Heart right ventricle (tissue), 2 donors: ENCODE results near the gene SBF1.

GRCh38 chr22:50074452-50075338, 10.5 kb downstream of the MLC1 start:
- PRO-cap, 2 experiments, result no peak in any of the 2 experiments

DNA sequence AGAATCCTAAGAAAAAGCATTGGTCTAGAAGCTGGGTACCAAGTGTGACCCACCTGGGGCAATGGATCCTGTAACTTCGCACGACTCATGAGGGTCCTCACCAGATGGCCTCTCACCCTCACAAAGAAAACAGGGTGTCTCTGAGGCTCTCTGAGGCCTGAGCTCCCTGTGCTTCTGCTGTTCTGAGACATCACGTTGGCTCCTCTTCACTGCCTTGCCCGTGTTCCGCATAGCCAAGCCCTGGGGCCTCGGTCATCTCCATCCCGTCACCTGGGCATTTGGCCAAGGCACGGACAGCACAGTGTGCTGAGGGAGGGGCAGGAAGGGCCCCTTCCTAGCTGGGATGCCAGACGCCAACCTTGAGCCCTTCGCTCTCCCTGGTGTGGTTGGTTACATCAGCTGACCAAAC, 25.8 kb downstream of the MOV10L1 start:
- PRO-cap, 2 experiments, result no peak in any of the 2 experiments

DNA sequence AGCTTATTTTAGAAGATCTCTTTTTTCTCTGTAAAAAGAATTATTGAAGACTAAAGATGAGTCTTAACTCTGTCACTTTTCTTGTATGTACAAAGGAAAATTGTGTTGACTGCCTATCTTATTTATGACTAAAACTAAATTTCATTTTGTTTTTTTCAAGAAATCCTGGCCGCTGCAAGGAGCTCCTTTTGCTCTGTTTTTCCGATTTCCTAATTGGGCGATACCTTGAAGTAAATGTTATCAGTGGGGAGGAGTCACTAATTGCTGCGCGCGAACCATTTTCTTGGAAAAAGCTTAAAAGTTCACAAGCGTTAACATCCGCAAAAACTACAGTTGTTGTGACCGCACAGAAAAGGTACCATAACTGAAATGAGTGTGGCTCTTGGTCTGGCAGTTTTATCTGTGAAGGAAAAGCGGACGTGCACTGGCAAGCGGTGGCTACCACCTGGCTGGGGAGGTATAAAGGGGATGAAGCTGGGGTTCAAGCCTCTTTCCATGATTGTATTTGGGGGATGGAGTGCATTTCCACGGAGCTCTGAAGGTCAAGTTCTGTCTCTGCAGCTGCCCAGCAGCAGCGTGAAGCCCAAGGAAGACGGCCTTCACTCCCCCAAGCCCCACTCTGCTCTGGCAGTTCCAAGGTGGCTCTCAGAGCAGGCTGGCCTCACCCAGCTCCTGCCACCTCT, 27.3 kb downstream of the MOV10L1 start:
- PRO-cap, 2 experiments, result no peak in any of the 2 experiments

- PRO-cap, 2 experiments, result no peak in any of the 2 experiments
Measured at GRCh38 chr22:50118493-50119283, 28.9 kb downstream of the MOV10L1 start.

GRCh38 chr22:50201151-50201582, 356 bp downstream of the SELENOO start:
- PRO-cap, 2 experiments, result no peak in any of the 2 experiments

GRCh38 chr22:50278417-50279301, 8.5 kb upstream of the MAPK11 start:
- PRO-cap, 2 experiments, result no peak in any of the 2 experiments

- PRO-cap, 2 experiments, result no peak in any of the 2 experiments
Measured at GRCh38 chr22:50297143-50297914, 10.1 kb downstream of the PLXNB2 start.

DNA sequence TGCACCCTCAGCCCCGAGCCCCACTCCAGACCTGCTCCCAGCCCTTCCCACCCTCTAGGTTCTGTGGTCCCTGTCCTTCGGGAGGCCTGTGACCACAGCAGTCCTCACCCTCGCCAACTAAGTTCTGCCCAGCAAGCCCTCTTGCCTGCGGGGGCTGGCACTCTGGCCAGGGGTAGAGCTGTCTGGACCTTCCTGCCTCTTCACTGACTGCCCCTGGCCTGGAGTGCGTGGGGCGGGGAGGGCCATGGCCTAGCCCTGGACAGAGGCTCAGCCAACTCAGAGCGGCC, 1.7 kb upstream of the PLXNB2 start:
- PRO-cap, 2 experiments, result no peak in any of the 2 experiments

GRCh38 chr22:50314279-50315146, 7.1 kb upstream of the PLXNB2 start:
- PRO-cap, 2 experiments, result no peak in any of the 2 experiments

GRCh38 chr22:50400565-50401043, 57.5 kb downstream of the PPP6R2 start:
- PRO-cap, 2 experiments, result no peak in any of the 2 experiments

- PRO-cap, 2 experiments, result no peak in any of the 2 experiments
Measured at GRCh38 chr22:50470453-50471194, 4.2 kb downstream of the SBF1 start.

GRCh38 chr22:50474897-50475511, at the start of gene SBF1:
TSS of gene SBF1 (minus strand) at chr22:50475035.
- PRO-cap, 2 experiments, result peak in 2 of 2 experiments; most common plus-strand start chr22:50475162 (in 1); most common minus-strand start chr22:50475035 (in 2)

DNA sequence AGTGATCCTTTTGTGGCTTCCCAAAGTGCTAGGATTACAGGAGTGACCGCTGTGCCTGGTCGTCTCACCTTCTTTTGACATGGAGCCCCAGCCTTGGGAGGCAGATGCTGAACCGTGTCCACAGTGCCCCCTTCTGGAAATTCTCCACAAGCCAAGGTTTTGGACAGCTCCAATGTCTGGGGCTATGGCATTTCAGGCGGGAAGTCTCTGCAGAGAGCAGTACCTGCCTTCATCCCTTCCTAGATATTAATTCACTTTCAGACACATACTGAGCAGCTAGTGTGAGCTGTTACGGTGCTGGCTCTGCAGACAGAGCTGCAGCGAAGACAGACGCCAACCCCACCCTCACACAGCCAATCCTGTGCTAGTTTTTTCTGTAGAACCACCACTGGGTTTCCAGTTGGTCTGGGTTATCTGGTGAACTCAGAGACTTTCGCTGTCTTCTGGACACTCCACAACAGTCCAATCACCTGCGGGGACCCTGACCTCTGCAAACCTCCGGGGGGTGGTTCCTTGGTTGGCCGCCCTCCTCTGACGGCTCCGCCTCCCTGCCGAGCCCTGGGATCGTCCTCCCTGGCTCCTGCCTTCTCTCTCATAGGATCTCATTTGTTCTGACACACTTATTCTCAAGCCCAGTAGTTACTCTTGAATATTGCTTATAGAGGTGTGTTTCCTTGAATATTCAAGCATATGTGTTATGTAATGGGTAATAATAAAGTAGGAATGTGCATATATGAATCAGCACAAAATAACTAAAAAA, 9.1 kb downstream of the LMF2 start:
- PRO-cap, 2 experiments, result no peak in any of the 2 experiments

- PRO-cap, 2 experiments, result no peak in any of the 2 experiments
Measured at GRCh38 chr22:50509212-50509538, 1.2 kb downstream of the NCAPH2 start.

DNA sequence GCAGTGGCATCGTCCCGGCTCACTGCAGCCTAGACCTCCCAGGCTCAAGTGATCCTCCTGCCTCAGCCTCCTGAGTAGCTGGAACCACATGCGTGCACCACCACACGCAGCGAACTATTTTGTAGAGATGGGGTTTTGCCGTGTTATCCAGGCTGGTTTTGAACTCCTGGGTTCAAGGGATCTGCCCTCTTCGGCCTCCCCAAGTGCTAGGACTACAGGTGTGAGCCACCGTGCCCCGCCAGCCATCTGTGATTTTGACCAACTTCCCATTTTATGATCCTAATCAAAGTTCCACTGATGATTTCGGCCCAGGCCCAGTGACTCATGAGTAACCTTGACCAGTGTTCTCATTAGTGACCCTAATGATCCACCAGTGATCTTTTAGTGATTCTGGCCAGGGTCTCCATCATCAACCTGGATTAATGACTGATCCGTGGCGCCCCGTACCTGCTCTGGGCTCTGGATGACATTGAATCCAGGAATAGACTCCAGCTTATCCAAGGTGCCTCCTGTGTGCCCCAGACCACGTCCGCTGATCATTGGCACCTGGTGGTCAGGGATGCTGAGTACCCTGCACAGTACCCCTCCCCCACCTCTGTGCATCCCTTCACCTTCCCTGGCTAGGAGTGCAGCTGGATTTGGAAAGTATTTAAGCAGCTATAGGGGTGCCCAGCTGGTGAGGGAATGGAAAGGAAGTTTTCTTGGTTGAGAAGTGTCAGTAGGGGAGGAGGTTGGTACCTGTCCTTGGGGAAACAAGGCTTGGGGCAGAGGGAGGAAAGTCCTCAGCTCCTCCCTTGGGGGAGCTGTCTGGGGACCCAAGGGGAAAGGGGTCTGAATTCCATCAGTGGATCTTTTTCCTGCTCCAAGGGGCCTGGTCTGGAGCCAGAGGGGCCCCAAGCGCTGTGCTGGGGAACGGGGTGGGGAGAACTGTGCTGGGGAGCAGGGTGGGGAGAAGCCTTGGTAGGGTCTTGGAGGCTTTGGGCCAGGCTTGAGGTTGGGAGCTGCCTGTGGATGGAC, 1.4 kb downstream of the TYMP start:
- PRO-cap, 2 experiments, result no peak in any of the 2 experiments

DNA sequence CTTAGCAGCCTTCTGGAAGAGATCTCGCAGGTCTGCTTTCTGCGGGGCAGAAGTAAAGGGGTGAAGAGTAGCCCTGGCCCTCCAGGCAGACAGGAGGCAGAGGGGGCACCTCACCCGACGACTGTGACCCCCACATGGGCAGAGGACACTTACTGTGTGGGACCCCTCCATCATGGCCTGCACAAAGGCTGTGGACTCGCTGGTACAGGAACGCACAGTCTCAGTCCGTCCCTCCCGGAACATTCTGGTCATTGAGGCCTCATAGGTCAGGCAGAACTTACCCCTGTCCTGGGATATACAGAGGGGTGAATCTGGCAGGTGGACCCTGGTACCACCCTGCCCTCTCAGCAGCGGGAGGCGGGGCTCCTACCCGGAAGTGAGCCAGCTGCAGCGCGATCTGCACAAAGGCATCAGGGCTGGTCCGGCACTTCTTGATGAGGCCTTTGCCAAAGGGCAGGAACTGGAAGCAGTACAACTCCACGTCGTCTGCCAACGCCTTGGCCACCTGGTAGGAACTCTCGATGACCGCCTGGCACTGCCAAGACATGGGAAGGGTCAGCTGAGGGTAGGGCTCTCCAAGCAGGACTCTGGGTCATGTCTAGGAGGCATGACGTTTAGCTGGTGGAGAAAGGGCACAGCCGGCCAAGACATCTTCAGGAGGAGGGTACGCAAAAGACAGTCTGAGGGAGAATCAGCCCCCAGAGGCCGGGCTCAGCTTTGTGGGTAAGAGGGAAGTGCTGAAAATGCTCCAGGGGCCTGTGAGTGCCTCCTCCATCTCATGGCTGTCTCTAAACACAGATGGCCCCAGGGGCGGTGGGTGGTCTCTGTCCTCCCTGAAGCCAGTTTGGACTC, 7.0 kb downstream of the CPT1B start:
- PRO-cap, 2 experiments, result no peak in any of the 2 experiments

DNA sequence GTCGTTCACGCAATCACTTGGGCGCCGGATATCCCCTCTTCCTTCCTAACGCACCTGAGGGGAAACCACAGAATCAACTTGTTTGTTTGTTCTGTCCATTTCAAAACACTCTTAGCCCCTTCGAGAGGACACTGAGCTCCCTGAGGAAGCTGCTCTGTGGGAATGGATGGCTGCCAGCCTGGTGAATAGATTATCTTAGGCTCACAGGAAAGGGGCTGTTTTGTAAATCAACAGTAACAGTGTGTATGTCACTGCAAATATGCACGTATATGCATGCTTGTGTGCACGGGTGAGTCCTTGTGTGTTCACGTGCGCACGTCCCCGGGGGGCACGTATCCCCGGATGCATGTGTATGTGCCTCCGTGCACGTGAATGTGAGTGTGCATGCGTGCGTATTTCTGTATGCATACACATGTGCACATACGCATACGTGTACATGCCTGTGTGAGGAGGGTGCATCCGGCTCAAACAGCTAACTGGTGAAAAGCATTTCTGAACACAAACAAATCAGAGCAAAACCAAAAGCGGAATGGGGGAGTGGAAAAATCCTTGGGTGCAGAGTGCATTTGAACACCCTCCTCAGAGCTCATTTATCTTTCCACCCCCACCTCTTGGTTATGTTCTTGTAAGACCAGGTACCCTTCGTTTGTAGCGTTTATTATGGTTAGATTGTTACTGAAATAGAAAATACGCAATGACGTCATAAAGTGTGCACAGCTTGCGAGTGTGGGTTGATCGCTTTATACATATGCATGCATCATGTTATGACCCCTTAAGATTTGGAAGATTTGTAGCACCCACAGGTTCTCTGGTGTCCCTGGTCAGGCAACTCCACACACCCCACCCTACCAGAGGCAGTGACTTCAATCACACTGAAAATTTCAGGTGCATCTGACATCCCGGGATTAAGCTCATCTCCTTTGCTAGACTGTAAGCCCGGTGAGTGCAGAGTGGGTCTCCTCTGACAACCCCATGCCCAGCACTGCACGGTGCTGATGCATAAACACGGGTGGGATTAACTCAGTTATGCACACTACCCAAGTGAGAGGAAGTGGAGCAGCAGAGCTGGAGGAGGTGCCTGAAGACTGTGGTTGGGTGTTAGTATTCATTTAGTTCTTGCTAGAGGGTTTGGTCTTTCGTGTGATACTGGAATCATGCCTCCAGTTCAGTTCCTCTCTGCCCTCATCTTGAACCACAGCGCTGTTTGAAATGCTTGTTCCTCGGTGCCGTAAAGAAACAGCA, 6.9 kb downstream of the ARSA start:
- PRO-cap, 2 experiments, result no peak in any of the 2 experiments

DNA sequence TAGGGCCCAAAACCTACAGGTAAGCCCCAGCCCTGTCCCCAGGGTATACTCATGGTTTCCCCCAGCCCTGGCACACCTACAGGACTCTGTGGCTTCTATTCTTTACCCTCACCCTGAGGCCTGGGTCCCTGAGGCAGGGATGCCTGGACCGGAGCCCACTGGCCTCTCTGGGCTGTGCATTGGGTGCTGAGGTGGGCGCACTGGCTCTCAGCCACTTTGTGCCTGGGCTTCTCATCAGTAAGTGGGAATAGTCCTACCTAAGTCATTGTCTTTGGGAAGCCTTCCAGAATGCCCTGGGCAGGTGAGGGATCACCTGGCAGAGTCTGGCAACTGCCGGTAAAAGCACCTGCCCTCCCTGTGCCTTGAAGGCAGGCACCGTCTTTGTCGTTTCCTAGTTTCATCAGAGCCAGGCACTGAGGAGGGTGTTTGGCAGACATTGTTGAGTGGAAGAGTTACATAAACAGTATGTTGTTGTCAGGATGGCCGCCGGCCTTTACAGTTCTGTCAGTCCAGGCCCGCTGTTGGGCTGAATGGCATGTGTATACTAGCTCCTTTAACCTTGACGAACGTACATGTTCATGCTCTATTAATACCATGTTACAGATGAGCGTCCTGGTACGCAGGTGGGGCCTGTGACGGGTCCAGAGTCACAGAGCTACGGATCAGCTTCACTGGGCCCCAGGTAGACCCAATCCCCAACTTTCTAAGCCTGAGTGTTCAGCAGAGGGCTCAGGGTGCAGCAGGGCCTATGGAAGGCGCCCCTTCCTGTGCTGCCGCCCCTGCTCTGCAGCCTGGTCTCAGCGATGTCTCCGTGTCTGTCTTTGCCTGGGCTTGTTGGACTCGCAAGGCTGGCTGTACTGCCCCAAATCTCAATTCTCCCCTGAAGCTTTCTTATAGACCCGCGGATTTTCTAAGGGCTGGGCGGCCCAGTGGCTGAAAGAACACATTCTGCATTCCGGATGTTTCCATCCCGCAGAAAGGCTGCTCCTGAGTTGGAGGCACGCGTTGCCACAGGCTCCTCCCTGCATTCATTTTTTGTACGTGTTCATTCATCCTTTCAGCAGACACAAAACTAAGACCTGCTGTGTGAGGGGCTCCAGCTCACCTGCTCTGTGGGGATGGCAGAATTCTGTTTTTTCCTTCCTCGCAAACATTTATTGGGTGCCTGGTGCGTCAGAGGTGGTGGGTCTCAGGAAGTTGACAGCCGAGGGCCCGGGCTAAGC, 42.2 kb upstream of the ACR start:
- PRO-cap, 2 experiments, result no peak in any of the 2 experiments

- PRO-cap, 2 experiments, result no peak in any of the 2 experiments
Measured at GRCh38 chr22:50709536-50709904, 28.5 kb upstream of the ACR start.

DNA sequence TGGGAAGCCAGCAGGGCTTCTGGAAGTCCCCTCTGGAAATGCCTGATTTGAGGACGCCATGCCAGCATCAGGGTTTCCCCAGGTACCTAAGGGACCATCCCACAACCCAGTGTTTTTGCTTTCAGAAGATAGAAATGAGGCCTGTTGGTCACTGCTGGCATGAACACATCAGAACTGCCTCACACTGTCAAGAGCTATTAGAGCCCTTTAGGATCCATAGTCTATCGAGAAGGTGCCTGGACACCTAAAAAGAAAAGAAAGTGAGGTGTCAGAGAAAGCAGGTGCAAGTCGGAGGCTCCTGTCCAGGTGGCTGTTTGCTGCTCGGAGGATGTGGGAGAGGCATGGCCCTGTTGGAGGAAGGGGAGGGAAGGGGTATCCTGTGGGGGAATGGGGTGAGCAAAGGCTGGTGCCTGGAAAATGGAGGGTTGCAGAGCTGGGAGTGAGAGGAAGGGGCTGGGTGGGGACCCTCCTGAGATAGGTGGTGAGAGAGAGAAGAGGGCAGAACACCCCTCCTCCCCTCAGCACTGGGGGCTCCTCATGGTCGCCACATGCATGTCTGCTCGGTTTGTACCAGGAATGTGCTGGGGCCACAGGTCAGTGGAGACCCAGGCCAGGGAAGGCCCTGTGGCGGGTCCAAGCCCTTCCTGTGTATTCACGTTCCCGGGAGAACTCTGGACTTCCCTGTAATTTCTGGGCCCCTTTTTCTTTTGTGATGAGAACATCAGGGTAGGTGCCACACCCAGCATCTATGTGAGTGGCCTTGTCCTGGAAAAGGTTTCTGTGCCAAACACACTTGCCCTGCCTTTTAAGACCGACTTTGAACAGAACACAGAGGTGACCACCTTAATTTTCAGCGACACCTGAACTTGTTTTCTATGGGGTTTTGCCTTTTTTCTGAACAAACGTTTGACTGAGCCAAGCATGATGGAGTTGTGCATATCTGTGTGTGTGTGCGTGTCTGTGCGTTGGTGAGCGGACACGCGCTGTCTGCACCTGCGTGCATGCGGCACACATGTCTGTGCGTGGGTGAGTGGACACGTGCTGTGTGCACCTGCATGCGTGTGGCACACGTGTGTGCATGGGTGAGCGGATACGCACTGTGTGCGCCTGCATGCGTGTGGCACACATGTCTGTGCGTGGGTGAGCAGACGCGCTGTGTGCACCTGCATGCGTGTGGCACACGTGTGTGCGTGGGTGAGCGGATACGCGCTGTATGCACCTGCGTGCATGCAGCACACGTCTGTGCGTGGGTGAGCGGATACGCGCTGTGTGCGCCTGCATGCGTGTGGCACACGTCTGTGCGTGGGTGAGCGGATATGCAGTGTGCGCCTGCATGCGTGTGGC, 27.6 kb upstream of the ACR start:
- PRO-cap, 2 experiments, result no peak in any of the 2 experiments